ENCODE measurements around a stretch of chr16.

DNA sequence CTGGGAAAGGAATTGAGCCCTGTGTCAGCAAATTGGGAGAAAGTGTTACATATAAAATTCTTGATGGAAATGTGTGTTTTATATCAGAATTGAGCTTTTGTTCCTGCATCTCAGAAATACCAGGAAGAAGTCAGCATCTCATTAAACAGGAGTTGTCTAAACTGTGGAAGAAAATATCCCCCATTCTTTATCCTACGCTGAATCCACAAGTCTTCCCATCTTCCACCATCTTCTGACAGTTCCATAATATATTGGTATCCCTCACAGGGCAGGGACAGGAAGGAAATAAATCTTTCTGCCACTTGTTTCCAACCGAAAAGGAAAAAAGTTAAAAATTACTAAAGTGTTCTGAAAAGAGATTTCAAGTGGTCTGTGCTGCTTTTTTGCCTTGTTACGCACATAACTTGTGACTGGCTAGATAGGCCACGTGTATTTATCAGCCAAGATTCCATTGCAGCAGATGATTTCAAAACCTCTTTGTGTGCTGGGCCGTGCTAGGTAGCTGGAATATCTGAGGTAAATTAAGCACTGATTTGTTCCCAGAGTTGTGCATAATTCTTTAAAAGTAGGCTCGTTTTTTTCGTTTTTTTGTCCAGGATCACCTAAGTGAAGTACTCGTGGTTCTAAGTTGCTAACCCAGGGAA is 16.6 kb upstream of the SLC12A3 start:
- RAMPAGE, total RNA: no peak

DNA sequence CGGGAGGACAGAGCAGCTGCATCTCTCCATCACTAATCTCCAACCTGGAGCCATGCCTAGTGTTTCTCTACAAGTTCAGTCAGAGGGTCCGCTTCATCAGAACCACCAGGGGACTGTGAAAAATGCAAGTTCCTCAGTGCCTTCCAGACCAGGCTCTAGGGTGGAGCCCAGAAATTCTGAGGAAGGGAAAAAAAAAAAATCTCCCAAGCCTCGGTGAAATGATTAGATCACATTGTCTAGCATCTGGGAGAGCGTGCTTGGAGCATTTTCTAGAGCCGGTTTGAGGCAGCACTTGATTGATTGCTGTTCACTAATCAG is 22.4 kb upstream of the HERPUD1 start:
- RAMPAGE, total RNA: no peak

DNA sequence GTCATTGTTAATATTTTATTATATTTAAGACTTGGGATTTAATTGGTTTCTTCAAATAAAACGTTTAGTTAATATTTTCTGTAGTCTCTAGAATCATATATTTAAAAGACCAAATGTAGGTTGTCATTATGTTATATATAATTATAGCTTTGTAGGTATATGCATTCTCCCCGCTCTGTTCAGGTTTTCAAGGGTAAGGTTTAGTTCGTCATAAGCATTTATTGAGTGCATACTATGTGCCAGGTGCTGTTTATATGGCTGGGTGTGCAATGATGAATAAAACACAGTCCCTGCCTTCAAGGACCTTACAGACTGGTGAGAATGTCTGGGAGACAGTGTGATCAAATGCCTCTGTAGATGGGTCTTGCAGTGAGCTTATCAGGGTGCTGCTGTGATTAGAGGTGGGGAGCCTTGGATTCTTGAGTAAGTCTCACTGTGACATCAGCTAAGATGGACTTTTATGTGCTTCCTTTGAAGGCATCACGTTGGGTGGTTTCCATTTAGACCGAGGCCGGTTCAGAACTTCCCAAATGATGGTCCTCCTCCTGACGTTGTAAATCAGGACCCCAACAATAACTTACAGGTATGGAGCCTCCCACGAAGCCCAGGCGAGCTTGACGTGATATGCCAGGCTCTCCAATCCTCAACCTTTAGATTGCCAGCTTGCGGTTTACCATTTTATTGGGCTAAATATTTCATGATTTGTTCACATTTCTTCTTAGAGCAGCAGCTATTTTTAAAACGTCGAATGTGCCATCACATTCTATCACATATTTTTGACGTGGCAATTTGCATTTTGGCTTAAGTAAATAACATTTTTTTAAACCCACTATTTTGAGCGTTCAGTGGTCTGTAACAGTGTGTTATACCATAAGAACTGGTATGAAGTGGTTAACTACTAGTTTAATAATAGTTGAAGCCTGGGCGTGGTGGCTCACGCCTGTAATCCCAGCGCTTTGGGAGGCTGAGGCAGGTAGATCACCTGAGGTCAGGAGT is 10.0 kb downstream of the HERPUD1 start:
- RAMPAGE, total RNA: no peak

DNA sequence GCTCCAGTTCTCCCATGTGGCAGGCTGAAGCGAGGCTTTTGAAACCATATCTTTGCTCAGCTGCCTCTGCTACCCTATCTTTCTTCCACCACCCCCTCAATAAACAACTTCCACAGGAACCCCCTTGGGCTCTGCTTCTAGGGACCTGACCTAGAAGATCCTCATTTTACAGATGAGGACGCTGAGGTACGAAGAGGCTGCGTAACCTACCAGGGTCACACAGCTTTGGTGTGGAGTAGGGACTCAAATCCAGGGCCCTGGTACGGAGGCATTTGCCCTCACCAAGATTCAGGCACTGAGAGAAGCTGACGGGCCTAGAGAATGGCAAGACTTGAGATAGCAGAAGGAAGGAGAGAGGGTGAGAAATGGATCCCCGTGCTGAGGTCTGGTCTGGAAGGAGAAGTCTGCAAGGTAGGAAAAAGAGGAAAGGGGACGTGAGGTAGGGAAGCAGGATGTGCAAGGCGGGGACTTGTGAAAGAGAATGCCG is 14.4 kb downstream of the NLRC5 start:
- RAMPAGE, total RNA: no peak

GRCh38 chr16:57023387-57024056 is 34.2 kb downstream of the NLRC5 start:
- RAMPAGE, total RNA: no peak

DNA sequence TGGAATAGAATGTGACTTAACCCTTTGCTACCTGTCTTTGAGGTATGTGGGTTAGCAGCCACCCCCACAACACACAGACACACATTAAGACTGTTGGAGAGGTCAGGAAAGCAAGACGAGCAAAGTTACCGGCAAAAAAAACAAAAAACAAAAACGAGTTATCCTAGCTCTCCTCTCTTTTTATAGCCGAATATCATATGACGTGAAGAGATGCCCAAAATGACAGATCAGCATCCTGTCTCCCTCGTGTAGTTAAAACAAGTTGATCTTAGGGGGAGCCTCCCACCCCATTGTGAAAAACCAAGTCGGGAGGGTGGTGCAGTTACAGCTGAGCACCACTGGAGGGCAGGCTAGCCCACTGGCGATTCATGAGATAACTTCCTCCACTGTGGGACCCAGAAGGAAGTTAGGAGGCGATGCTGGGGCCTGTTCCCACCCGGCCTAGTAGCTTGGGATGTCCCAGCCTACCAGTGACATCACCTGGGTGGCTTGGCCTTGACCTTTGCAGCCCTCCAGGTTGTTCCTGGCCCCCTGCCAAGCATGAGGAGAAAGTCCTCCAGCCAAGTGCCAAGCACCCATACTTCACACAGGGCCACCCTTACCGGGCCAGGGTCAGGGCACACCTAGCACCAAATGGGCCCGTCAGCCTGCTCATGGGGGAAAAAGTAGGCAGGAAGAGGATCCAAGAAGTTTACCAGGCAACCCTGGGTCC is 8.1 kb upstream of the CPNE2 start:
- RAMPAGE, total RNA: no peak

- RAMPAGE, total RNA: no peak
These were observed 36.6 kb downstream of the CPNE2 start for GRCh38 chr16:57128664-57129605.

- RAMPAGE, total RNA: no peak
These were observed 45.6 kb downstream of the CPNE2 start for GRCh38 chr16:57137940-57138382.

DNA sequence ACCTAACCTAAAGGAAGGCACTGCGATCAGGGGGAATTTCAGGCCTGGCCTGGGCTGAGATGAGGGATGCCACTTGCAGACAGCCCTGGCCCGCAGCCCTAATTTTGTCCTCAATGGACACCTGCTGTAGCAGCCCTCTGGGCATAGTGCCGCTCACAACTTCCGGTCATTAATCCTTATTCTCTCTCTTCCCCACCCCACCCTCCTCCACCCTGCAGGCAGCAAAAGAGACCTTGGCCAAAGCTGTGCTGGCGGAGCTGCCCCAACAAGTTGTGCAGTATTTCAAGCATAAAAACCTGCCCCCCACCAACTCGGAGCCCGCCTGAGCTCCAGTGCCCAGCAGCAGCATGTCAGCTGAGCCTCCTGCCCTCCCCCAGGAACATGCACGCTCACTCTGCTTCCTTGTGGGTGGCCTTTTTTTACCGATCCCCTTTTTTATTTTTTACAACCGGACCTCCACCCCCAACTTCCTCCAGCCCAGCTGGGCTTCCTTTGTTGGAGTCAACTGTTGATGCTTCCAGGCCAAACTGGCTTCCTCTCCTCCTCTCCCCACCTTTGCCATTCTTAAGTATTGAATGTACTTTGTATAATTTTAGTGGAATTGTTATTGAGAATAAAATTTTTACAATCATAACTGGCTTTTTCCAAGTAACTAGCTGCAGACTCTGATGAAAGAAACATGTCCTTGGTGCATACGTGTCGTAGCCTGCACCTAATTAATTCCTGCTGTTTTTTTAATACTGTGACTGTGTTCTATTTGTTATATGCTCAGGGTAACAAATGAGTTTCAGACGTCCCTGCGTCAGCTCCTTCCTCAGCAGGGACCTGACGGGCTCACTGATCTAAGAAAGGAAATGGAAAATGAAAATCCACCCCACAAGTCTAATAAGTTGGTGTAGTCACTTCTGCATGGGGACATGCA is 38.2 kb downstream of the PSME3IP1 start:
- RAMPAGE, total RNA: no peak

DNA sequence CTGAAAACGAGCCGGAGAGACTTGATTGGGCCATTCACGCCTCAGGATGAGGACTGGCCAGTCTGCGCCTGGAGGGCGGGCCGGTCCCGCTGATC is 128 bp upstream of the PSME3IP1 start:
- RAMPAGE, total RNA: no peak

DNA sequence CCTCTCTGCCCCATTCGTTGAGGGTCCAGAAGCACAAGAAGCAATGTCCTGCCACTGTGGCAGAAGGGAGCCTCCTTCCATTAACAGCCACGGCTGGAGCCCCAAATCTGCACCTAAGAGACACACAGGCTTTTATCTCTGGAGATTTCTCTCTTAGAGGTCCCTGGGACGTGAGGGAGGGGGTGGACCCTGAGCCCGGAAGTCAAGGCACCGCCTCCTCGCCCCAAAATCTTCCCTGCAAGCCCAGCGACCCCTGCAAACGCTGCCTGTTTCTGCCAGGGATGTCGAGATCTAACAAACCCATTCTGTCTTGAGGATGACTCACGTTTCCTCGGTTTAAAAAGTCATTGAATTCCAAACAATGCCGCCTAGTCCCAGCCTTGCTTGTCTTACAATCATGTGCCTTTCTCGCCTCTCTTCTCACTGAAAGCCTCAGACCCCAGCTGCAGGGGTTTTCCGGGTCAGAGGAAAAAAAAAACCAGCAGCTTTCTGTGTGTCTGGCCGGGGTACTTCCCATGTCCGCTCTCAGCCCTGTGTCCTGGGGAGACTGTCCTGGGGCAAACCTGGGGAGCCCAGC is 15.3 kb downstream of the ARL2BP start:
- RAMPAGE, total RNA: no peak

DNA sequence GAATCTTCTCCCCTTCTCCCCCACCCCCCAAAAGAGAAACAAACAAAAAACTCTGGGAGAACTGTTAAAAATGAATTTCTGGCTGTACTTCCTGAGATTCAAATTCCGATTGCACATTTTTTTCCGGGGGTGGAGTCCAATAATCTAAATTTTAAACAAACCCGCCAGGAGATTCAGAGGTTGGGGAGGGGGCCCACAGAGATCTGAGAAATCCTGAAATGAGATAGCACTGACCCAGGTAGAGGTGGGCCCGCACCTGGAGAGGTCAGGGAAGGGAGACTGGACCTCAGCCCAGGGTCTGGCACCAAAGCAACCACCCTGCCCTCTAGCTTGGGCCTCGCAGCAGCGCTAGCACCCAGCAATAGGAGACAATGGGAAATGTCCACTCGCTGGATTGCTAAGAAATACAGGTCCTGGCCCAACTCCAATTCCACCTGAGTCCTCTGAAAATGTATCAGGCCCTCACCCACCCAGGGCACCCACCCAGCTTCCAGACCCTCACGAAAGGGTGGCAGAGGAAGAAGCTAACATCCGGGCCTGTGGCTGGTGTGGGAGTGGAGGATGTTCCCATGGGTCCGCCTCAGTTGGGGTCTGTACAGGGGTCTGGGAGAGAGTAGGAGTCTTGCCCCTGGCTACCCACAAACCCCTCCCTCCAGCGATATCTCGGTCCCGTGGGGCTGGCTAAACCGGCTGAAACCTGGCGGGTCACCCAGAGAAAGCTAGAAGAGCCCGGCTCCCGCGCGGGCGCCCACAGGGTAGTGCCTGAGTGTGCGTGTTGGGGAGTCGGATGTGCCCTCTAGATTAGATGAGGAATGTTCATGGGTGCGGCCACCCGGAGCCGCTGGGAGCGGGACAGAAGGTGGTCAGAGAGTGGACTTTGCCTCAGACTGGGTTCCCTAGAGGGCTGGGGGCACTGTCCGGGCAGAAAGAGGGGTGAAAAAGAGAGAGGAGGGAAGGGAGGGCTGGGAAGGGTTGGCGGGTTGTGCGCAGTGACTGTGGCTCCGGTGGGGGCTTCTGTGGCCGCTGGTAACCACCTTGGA is 1.1 kb downstream of the PLLP start:
- RAMPAGE, total RNA: no peak

- RAMPAGE, total RNA: no peak
These were observed 32.2 kb upstream of the PLLP start for GRCh38 chr16:57316342-57317414.

DNA sequence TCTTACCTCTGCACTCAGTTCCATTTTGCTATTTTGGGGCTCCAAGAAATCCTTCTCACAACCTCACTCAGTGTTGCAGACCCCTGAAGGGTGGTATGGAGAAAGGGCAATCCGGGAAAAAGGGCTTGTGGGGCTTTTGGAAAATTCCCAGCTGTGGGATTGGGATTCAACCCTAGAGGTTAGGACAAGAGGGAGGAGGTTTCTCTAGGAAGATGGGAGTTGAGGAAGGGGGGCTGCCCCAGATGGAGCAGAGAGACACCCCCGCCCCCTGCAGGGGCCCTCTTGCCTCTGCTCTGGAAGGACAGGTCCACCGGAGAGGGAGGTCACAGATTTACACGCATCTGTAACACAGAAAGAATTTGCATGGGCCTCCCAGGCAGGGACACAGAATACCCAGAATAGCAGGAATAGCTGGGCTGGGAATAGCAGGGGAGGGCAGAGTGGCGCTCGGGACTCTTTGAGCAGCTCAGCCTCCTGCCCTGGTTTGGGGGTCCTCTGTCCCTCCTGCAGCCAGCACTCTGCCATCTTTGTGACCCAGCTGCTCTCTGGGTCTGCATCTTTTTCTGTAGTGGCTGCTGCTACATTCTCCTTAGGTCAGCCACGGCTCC is 33.7 kb upstream of the PLLP start:
- RAMPAGE, total RNA: no peak

- RAMPAGE, total RNA: no peak
These were observed 11.4 kb downstream of the CX3CL1 start for GRCh38 chr16:57383417-57384332.

DNA sequence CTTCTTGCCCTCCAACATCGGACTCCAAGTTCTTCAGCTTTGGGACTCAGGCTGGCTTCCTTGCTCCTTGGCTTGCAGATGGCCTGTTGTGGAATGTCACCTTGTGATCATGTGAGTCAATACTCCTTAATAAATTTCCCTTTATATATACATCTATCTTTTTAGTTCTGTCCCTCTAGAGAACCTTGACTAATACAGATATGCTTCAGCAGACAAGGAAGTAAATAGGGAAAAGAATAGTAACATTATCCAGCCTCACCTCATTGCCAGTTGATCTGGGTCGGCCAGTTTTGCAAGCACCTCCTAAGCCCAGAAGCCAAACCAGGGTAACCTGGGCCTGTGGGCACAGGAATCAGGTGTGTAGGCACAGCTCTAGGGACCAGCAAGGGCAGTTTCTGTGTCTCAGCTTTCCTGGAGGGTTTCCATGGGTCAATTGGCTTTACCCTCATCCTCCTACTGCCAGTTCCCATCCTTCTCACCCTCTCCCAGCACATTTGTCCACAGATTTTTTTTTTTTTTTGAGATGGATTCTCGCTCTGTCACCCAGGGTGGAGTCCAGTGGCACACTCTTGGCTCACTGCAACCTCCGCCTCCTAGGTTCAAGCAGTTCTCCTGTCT is 11.8 kb upstream of the CCL17 start:
- RAMPAGE, total RNA: no peak

- RAMPAGE, total RNA: no peak
These were observed 8.8 kb downstream of the CCL17 start for GRCh38 chr16:57413202-57414023.

- RAMPAGE, total RNA: no peak
These were observed 1.0 kb downstream of the DOK4 start for GRCh38 chr16:57485057-57485833.

DNA sequence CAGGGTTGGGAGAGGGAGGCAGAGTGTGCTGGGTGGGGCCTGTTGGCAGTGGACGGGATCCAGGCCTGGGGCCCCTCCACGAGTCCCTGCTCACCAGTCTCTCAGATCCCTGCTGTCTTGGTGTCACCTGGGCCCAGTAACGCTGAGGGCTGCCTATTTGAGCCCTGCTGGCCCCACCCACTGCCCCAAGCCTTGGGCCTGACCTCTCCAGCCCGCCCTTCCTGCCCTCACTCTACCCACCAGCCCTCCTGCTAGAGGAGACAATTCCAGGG is 21.6 kb downstream of the CCDC102A start:
- RAMPAGE, total RNA: no peak

GRCh38 chr16:57516027-57516568 is 20.3 kb downstream of the CCDC102A start:
- RAMPAGE, total RNA: no peak

Data from foreskin keratinocyte (primary cell).